HGPS cell (cell line): ENCODE data around the gene IFI30.

DNA sequence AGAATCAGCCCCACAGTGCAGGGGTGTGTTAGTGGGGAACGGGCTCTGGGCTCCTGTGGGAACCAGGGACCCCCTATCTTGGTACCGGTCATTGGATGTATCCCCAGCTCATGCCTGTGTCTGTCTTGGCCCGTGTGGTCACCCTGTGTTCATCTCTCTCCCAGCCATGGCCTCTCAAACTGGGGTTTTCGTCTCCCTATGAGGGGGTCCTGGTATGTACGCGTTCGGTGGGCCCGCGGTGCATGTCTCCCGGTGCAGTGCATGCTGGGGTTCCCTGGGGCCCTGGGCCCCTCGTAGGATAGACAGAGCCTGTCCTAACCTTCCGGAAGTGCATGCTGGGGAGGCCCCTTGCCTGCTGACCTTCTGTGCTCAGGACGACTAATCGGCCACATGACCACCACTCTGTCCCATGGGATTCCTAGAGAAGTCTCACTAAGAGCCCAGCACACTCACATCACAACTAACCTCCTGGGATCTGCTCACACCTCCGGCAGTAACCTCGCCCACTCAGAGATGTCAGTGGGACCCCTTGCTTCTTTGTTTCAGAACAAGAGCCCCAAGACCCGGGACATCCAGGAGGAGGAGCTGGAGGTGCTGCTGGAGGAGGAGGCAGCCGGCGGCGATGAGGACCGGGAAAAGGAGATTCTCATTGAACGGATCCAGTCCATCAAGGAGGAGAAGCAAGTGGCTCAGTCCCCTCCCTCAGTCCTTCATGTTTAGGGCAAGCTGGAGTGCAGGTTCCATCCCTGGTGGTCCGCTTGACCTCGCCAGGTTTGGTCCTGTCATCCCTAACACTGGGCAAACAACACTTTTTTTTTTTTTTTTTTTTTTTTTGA, 4.8 kb upstream of the USE1 start:
- RRBS: 76% methylated on average over 7 of the region's 24 CpGs

- RRBS: no CpG with 5 or more reads among the region's 1 CpG
Observed at GRCh38 chr19:17243136-17243416, 2.6 kb downstream of the NR2F6 start.

- RRBS: 74% methylated on average over 17 of the region's 84 CpGs
Observed at GRCh38 chr19:17328858-17329687, 5.6 kb downstream of the ANO8 start.

DNA sequence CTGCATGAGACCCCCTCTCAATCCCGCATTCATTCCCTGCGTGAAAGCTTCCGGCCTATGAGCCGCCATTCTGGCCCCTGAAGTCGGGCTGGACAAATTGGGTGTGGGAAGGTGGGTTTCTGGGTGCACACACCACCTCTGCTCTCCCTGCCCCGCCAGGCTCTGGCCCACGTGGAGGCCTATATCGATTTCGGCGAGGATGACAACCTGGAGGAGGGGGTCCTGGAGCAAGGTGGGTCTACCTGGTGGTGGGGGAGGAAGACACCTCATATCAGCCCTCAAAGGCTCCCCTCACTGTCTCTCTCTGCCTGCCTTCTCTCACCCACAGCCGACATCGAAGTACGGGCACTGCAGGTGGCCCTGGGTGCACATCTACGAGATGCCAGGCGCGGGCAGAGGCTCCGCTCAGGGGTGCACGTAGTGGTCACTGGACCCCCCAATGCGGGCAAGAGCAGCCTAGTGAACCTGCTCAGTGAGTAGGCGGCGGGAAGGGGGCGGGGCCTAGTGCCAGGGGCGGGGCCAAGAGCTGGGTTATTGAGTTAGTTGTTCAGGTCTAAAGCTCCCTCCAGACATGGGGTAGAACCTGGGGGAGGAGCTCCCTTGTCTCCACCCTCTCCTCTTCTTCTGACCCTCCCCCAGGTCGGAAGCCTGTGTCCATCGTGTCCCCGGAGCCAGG, 1.6 kb downstream of the GTPBP3 start:
- RRBS: 98% methylated on average over 1 of the region's 26 CpGs

DNA sequence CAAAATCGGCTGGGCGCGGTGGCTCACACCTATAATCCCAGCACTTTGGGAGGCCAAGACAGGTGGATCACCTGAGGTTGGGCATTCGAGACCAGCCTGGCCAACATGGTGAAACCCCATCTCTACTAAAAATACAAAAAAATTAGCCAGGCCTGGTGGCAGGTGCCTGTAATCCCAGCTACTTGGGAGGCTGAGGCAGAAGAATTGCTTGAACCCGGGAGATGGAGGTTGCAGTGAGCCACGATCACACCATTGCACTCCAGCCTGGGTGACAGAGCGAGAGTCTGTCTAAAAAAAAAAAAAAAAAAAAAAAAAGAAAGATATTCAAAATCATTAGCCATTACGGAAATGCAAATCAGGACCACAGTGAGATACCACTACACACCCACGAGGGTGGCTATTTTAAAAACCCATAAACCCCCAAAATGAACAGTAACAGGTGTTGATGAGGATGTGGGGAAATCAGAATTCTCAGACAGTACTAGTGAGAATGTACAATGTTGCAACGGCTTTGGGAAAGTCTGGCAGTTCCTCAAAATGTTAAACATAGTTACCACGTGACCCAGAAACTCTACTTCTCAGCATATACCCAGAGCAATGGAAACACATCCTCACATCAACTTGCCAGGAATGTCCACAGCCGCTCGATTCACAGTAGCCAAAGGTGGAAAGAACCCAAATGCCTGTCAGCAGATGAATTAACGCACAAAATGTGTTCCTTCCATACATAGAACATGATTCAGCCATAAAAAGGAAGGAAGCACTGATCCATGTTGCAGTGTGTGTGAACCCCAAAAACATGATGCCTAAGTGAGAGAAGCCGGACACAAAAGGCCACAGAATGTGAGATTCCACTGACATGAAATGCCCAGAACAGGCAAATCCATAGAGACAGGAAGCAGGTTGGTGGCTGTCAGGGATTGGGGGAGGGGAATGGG, 7.2 kb downstream of the PLVAP start:
- RRBS: no CpG with 5 or more reads among the region's 15 CpGs

DNA sequence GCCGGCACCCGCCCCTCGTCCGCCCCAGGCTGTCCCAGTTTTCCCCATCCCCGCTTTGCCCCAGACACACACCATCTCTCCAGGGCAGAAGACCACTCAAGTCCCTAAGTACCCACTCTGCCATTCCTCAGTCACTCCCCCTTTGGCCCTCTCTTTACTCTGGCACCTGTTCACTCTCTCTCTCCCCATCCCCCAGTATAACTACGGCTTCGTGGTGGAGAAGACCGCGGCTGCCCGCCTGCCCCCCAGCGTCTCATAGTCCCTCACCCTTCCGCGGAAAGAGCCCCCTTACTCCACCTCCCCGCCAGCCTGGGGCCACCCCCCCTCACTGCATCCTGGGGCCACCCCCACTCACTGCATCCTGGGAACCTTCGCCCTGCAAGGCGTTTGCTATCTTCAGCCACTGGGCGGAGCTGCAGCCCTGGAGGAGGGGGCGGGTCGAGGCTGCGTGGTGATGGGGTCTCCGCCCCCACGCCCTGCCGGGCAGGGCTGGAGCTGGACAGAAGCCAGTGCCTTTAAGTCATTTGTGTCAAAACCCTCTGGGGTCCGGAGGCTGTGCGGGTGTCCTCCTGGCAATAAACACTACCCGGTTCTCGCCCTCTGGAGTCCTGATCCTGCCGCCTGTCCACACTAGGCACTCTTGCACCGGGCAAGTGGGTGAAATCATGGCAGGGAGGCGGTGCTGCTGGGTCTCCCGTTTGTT, 5.0 kb downstream of the MVB12A start:
- RRBS: 42% methylated on average over 7 of the region's 31 CpGs

GRCh38 chr19:17522799-17523744, 4.0 kb upstream of the NIBAN3 start:
- RRBS: 39% methylated on average over 4 of the region's 22 CpGs

DNA sequence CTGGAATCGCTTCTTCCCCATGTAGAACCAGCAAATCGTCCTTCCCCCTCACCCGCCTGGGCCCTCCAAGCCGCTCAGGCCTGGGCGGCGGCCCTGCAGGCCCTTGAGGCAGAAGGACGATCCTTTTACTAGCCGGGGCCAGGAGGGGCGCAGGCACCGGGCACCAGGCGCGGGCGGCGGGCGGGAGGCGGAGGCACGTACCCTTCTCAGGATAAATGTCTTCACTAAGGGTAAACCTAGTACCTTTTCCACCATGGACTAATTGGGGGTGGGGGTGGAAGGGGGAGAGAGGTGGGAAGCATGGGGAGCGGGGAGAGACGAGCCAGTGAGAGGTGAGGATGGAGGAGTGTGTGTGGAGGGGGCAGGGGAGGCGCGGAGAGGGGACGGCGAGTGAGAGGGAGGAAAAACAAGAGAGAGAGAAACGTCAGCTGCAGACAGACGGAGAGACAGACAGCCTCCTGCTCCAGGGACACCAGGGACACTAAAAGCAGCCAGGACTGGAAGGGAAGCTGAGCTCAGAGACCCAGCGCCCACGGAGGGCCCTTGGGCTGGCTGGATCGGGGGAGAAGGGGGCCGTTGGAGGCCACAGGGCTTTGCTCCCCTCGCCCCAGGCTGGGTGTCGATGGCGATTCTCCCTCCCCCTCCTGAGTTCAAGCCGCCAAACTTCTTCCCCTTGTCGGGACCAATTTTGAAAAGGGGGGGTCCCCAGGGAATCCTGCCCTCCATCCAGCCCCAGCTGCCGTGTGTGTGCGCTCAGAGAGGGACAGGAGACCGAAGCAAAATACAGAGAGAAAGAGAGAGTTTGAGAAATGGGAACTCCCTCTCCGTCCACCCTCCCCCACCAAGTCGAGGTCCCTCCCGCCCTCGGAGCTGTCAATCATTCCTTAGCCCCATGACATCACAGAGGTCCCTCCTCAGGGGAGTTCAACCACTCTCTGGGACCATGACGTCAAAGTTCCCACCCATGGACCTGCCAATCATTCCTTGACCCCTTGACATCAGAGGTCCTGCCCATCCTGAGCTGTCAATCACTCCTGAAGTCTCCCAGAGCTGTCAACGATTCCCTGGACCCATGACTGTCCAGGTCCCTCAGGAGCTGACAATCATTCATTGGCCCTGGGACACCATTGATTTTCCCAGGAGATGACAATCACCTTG, 61.1 kb downstream of the COLGALT1 start:
- RRBS: no CpG with 5 or more reads among the region's 43 CpGs

GRCh38 chr19:17738948-17739732, 12.1 kb upstream of the FCHO1 start:
- RRBS: no CpG with 5 or more reads among the region's 16 CpGs

GRCh38 chr19:17797292-17798093, 2.6 kb downstream of the B3GNT3 start:
- RRBS: no CpG with 5 or more reads among the region's 10 CpGs

- RRBS: 50% methylated on average over 3 of the region's 32 CpGs
Observed at GRCh38 chr19:17883535-17884102, 11.9 kb downstream of the SLC5A5 start.

DNA sequence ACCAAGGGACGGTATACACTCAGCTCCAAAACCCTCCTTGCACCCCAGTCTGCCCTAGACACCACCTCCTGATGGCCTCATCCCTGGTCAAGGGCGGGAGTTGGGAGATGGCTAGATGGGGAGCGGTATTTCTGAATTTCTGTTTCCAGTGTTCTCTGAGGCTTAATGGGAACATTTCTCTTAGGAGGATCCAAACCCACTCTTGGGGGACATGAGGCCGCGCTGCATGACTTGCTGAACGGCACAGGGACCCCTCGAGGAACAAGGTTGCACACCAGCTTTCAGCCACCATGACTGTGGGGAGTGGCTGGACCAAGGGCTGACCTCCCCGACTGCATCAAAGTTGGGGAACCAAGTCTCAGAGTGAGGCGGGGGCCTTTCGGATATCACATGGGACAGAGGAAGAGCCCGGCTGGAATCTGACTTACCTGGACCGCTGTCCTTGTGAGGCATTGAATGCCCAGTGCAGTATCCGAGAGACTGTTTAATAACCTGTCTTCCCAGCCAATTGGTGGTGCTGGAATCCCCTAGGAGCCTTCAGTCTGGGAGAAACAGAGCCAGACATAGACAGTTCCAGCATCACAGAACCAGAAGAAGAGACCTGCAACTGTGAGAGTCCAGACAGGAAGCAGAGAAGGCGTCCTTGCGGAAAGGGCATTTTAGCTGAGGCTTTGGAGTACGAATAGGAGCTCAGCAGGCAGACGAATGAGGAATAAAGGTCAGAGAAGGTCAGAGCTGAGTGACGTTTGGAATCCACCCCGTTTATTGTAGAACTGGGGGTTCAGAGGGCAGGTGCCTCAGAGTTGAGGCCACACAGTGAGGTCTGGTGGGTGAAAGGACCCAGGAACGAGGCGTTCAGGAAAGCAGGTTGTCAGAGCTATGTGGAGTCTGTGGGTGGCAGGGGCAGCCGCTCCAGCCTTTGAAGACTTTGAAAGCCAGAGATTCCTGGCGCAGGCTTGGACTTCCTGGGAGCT, 5.0 kb downstream of the ARRDC2 start:
- RRBS: no CpG with 5 or more reads among the region's 23 CpGs

GRCh38 chr19:18064968-18065231, 21.8 kb downstream of the IL12RB1 start:
- RRBS: 40% methylated on average over 1 of the region's 7 CpGs

DNA sequence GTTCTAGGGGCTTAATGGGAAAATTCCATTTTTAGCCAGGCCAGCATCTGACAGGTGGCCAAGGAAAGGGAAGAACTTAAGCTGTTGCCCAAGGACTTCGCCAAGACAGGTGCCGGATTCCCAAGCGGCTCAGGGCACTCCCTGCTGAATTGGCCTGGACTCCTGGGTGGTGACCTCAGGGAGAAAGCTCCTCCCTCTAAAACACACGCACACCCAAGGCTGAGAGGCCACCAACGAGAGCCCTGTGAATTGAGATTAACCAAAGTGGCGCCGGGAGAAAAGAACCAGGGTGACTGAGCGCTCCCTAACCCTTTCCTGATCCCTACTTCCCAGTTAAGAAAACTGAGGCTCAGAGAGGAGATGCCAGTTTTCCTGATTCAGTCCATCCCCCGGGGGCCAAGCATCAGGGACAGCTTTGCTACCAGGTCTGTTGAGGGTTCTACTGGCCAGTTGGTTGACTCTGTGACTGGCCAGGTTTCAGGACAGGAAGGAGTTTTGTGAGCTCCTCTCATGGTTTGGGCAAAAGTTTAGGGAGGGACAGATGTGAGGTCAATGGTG, 13.4 kb downstream of the MAST3 start:
- RRBS: no CpG with 5 or more reads among the region's 9 CpGs

DNA sequence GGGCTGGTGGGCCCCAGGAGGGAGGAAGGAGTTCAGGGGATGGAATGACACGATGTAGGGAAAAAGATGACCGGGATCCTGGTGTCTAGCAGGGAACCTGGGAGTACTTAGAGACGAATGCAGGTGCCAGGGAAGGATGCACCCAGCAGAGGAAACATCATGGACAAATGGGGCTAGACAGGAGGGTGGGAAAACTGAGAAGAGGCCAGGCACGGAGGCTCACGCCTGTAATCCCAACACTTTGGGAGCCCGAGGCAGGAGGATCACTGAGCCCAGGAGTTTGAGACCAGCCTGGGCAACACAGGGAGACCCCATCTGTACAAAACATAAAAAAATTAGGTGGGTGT, 5.3 kb upstream of the PIK3R2 start:
- RRBS: 67% methylated on average over 2 of the region's 6 CpGs

GRCh38 chr19:18155316-18156226, 2.6 kb downstream of the PIK3R2 start:
- RRBS: 87% methylated on average over 11 of the region's 51 CpGs

GRCh38 chr19:18160439-18160930, 7.5 kb downstream of the PIK3R2 start:
- RRBS: no CpG with 5 or more reads among the region's 9 CpGs

- RRBS: 4% methylated on average over 6 of the region's 60 CpGs
Observed at GRCh38 chr19:18173277-18174382, at the start of gene IFI30. Gene IFI30, plus strand, starts transcription at chr19:18173813.

- RRBS: no CpG with 5 or more reads among the region's 21 CpGs
Observed at GRCh38 chr19:18174832-18175806, 1.5 kb downstream of the IFI30 start.

- RRBS: no CpG with 5 or more reads among the region's 19 CpGs
Observed at GRCh38 chr19:18191706-18192594, 1.1 kb upstream of the MPV17L2 start.